Cerebral cortex (tissue), 2 donors: ENCODE data around the genes ETAA1 and GKN2.

- PRO-cap, 2 experiments = no peak in any of the 2 experiments
Measured at GRCh38 chr2:65092699-65093332, 36.6 kb downstream of the CEP68 start.

DNA sequence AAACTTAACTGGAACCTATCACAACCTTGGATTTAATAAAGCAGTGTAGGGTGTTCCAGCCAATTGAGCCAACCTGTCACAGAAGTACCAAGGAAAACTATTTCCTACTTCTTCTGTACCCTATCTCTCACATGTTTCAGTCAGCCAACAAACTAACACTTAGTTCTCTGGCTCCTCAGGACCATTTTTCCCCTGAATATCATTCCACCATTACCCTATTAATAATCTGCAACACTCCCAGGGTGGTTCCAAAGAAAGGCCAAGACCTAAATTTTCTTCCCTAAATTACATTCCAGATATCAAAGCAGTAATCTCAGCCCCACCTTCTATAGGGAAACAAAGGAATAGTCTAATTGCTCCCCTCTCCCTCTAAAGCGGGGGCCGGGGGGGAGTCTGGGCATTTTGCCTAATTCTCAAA is 8.5 kb downstream of the RAB1A start:
- PRO-cap, 2 experiments = no peak in any of the 2 experiments

- PRO-cap, 2 experiments = no peak in any of the 2 experiments
Measured at GRCh38 chr2:65125373-65125813, 4.5 kb downstream of the RAB1A start.

DNA sequence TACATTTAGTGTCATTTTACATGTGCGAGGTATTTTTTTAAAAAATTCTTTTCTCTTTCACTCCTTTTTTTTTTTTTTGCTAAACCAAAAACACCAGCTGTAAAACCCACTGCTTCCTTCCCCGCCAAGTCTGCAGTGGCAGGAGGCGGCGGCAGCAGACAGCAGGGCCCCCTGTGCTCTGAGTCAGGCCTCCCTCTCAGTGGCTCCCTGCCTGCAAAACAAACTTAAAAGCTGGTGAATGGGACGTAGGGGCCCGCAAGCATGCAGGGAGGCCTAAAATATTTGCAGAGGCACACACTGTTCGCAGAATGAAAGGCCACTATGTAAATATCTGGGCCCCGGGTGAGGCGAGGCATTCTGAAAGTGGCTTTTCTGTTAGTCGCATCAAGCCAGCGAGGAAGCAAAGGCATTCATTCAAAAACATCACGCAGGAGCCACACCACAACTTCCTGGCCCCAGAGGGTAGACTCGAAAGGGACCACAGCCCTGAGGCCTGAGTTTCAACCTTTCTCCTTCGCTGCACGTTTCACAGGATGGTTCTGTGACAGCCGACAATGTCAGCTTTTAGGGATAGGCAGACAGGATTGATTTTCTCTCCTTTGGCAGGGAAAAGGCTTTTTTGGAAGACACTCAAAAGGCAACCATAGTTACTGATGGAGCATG is 73.4 kb downstream of the ACTR2 start:
- PRO-cap, 2 experiments = peak in 1 of 2 experiments; most common plus-strand start position 127 of the sequence (in 1); most common minus-strand start position 132 of the sequence (in 1)

GRCh38 chr2:66439038-66439615 is 4.2 kb downstream of the MEIS1 start:
- PRO-cap, 2 experiments = no peak in any of the 2 experiments

GRCh38 chr2:66693058-66693654 is 258.2 kb downstream of the MEIS1 start:
- PRO-cap, 2 experiments = no peak in any of the 2 experiments

DNA sequence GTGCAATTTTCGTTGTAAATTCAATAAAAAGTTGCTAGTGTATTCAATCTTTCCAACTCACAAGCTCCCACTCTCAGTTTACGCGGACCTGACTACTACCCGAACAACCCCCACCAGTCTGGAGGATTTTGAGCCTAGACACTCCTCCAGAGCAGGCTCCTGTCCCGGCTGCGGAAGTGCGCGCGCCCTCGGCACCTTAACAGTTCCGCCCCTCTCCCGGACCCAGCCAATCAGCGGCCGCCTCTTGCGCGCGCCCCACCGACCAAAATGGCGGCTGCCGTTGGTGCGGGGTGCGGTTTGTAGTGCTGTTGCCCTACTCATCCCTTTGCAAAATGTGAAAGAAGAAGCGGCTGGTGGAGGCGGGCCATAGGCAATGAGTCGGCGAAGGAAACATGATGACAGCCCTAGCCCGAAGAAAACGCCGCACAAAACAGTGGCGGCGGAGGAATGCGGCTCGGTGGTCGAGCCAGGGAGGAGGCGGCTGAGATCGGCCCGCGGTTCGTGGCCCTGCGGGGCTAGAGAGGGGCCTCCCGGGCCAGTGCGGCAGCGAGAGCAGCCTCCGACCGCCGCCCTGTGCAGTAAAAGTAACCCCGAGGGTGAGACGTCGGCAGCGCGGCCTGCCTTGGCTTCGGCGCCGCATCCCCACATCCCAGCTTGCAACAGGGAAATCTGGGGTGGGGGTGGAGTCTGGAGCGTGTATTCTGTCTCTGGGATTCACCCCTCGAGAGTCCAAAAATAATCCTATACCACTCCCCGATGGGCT is at the start of gene ETAA1:
TSS of gene ETAA1 (plus strand) at position 258 of the 763 bp plus-strand sequence.
- PRO-cap, 2 experiments = peak in 1 of 2 experiments; most common plus-strand start position 265 of the sequence (in 1); most common minus-strand start position 130 of the sequence (in 1)

- PRO-cap, 2 experiments = peak in 1 of 2 experiments; most common plus-strand start chr2:68251503 (in 1); most common minus-strand start chr2:68251605 (in 1)
Measured at GRCh38 chr2:68251006-68251684, 1.2 kb downstream of the PPP3R1 start.

GRCh38 chr2:68389828-68390262 is 24.8 kb downstream of the PLEK start:
- PRO-cap, 2 experiments = no peak in any of the 2 experiments

DNA sequence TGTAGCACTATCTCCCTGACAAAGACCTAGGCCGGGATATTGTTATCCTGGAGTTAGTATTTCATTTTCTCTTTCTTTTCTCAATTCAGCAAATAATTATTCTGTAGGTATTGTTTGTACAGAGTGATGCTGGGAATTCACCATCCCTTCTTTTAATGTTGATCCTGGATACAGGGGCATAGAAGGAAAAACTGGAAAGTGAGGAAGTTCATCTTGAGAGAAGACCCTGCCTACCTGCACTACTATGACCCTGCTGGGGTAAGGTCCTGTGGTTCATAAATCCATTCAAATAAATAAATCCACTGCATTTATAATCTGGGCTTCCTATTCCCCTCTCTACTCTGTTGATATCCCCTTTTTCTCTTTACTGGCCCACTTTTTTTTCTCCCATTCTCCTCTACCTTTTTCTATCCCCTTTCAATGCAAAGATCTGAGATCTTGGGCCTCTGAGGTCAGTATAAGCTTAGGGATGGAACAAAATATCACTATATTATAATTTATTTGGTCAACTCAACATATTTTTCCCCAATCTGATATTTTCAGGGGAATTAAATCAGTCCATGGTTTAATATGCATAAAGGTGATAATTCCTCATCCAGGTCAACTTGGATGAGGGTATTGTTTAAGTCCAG is 28.0 kb downstream of the PLEK start:
- PRO-cap, 2 experiments = no peak in any of the 2 experiments

DNA sequence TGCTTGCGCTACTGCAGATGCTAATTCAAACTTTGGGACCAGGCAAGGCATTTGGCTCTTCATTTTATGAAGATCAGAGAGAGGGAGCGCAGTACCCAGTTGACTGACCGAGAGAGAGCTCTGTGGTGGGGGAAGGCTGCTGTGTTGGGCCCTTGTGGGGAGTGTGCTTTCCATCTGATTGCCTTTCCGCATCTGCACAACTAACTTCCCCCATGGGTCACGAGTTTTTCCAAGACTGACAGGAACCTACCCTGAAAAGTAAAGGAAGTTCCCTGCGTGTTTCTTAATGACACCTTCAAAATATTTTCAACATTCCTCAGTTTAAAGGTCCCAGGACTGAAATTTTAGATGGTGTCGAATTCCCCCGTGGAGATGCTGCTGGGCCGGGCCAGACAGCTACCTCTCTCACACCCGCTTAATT is 2.5 kb upstream of the ARHGAP25 start:
- PRO-cap, 2 experiments = no peak in any of the 2 experiments

GRCh38 chr2:68770311-68770753 is 35.7 kb downstream of the ARHGAP25 start:
- PRO-cap, 2 experiments = no peak in any of the 2 experiments

GRCh38 chr2:68952689-68953275 is at the start of gene GKN2:
Gene GKN2 (minus strand): TSS chr2:68952893.
- PRO-cap, 2 experiments = no peak in any of the 2 experiments

DNA sequence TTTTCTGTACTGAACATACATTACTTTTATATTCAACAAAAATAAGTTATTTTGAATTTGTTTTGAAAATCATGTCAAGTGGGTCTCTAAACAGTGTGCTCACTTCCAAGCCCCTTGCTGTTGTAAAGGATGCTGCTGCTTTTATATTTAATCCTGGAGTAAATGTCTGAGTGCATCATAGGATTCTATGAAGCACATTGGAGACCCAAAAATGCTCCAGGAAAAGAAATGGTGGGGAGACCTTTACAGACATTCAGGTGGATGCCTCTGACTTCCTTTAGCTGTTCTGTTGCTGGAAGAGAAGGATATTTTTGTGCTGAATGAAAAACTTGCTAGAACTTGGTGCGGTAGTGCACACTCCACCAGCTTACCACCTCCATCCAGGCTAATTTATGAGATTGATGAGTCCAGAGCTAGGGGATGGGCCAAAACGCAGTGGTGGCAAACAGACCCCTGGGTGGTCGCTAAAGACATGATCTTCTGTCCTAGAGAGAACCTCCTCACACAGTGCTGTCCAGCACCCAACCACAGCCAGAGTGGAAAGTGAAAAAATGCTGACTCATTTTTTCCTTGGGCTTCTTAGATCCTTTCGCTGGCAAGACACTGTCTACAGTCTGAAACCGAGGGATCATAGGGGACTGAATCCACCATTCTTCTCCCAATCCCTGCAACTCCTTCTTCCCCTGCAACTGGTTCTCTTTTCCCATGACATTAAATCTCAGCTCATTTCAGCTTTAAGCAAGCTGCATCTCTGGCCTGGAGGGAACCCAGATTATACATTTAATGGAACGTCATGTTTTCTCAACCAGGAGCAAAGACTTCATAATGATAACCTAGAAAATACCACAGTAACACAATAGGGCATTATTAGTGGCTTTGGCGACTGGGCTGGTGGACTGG is 4.0 kb downstream of the ANTXR1 start:
- PRO-cap, 2 experiments = no peak in any of the 2 experiments

- PRO-cap, 2 experiments = no peak in any of the 2 experiments
Measured at GRCh38 chr2:69149445-69150254, 136.7 kb downstream of the ANTXR1 start.

- PRO-cap, 2 experiments = no peak in any of the 2 experiments
Measured at GRCh38 chr2:69153487-69153956, 140.5 kb downstream of the ANTXR1 start.

DNA sequence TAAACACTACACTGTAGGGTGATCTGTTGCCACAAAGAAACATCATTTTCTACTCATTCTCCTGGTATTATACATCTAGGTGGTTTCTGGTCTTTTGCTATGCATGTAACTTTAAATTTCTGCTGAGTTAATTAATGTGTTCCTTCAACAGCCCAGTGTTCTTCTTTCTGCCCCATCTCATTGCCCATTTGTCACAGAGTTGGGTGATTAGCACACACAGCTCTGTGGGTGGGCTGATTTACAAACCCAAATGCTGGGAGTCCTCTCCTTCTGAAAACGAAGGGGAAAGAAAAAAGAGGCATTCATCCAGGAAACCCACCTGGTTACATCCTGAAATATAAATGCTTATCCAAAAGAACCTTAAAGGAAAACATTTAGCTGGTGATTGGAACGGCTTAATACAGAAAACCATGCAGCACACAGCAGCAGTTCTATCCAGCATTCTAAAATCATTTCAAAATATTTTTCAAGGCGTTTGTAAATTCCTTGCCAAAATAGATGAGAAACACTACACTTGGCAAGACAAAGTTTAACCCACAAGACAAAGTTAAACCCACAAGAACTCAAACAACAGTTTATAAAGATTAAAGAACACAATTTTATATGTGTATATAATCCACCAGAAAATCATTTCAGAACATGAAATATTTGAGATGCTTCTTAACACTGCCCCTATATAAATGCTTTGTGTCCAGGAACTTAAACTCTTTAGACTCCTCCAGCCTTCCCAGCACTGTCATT is 177.9 kb downstream of the ANTXR1 start:
- PRO-cap, 2 experiments = no peak in any of the 2 experiments

- PRO-cap, 2 experiments = no peak in any of the 2 experiments
Measured at GRCh38 chr2:69419203-69419707, 18.0 kb downstream of the NFU1 start.

DNA sequence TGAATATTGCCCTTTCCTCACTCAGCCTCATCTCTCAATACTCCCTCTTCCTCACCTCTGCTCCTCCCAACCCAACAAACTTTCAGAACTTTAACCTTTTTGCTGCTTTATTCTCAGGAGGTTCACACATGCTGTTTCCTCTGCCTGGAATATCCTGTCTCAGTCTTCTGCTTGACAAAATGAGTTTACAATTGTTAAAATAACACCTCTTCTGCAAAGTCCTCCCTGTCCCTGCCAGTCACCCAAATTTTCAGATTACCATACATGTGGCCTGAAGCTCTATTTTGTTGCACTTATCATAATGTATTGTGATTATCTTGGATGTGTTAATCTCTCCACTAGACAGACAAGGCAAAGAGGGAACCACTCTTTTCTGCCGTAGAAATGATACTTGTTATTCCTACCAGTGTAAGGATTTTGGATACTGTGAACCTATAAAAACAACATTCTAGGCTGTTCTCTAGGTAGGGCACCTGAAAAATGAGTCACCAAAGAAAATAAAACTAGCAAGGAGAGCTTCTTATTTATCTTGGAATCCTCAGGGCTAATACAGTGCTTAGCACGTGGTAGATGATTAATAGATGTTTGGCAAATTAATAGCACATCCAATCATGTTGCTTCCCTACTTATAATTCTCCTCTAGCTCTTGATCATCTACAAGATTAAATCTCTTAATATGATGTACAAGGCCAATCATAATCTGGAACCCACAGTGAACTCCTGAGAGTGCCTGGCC is 73.2 kb downstream of the AAK1 start:
- PRO-cap, 2 experiments = no peak in any of the 2 experiments

- PRO-cap, 2 experiments = no peak in any of the 2 experiments
Measured at GRCh38 chr2:69626015-69626682, 17.4 kb downstream of the AAK1 start.